GM19239 (cell line): Measurements from ENCODE around the genes P4HB and ARHGDIA.

- RRBS: 72% methylated on average over 3 of the region's 36 CpGs
Observed at GRCh38 chr17:81838629-81839557, 4.0 kb upstream of the PPP1R27 start.

- RRBS: no CpG with 5 or more reads among the region's 28 CpGs
Observed at GRCh38 chr17:81858245-81859033, 1.9 kb downstream of the P4HB start.

DNA sequence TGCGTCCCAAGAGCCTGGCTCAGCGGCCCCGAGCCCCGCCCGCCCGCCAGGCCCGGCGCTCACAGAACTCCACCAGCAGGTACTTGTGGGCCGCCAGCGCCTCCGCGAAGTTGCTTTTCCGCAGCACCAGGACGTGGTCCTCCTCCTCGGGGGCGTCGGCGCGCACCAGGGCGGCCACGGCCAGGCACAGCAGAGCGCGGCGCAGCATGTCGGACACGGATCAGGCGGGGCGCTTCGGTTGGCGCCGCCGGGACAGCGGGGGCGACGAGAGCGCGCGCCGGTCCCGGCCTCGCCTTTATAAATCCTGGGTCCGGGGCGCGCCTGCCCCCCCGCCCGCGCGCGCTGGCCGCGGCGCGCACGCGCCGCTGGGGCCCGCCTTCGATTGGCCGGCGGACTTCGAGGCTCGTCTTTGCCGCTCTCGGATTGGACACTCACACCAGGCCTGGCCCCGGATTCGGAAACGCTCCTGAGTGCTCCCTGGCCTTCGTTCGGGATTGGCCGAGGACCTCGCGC, at the start of gene P4HB:
P4HB (minus strand) TSS at position 272 of the 513 bp plus-strand sequence.
- RRBS: 2% methylated on average over 28 of the region's 72 CpGs

GRCh38 chr17:81871185-81871860, at the start of gene ARHGDIA:
TSS of gene ARHGDIA (minus strand) at chr17:81871337.
- RRBS: 1% methylated on average over 49 of the region's 92 CpGs

DNA sequence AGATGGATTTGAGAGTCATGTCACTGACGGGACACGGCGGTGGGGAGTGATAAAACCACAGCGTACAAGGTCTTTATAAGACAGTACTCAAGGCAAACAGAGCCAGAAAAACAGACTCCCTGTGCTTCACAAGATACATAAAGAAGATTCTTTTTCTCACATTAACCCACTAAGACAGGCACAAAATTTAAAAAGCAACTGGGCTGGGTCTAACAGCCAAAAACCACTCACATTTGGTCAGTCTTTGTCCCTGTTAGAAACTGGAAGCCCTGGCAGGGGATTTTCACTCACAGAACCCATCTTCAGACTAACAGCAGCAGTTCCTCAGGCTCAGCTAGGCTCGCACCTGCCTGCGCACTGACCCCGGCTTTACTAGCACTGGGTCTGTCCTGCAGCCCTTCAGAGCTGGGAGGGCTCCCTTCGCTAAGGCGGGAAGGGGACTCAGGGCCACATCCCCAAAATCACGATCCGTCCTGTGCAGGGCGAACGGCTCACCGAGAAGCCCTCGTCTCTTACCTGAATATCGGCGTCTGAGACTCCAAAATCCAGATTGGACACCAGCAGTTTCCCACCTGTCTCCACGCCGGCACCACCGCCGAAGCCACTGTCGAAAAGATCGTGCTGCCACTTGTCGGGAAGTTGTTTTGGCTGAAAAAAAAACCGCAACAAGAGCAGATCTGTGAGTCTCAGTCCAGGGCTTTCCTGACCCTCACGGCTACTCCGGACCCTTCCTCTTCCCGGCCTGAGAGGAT, 1.0 kb downstream of the ALYREF start:
- RRBS: no CpG with 5 or more reads among the region's 28 CpGs

DNA sequence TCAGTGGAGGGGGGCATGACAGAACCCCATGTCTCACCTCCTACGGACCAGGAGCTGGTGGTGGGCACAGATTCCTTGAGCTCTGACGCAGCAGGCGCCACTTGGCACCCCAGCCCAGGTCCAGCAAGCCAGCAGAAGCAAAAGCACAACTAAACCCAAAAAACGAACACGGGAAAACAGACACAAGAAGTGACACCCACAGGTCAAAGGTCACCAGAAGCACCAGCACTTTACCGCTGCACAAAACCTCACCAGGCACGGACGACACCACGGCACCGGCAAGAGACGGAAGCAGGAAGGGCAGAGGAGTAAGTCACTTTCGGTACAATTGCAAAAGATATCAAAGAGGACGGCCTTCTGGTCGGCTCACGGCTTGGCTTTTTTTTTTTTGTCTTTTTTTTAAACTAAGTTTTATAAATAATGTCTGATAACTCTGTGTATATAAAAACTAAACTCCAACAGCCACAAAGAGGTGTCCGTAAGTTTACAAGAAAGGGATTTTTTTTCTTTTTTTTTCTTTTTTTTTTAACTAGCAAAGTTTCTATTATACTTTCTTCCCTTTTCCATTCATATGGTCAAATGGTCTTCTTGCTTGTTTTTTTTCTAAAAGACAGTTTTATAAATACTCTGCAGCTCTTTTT, 3.3 kb upstream of the SIRT7 start:
- RRBS: no CpG with 5 or more reads among the region's 16 CpGs

GRCh38 chr17:82022541-82022771, 222 bp downstream of the CENPX start:
- RRBS: 1% methylated on average over 16 of the region's 24 CpGs

- RRBS: 16% methylated on average over 25 of the region's 87 CpGs
Observed at GRCh38 chr17:82029754-82030935, 1.3 kb upstream of the RAC3 start.

GRCh38 chr17:82036074-82037161, 1.1 kb downstream of the DCXR start:
- RRBS: 5% methylated on average over 5 of the region's 43 CpGs

DNA sequence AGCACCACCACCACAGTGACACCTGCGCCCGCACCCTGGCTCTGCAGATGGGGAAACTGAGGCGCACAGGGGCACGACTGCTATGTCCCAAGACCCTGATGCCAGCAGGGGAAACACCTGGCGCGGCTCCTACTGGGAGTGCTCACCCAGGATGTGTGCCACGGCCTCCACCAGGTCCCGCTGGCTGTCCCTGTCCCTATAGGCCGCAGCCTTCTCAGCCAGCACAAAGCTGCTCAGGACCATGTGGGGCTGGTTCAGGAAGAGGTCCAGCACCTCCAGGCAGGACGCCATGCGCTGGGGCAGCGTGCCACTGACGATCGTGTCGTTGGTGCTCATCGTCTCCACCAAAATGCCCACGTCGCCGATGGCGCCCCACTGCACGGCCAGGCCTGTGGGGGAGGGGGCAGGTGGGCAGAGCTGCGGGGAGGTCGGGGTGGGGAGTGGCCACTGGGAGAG, 15.9 kb upstream of the DUS1L start:
- RRBS: no CpG with 5 or more reads among the region's 23 CpGs

GRCh38 chr17:82092195-82093151, 5.6 kb downstream of the FASN start:
- RRBS: 96% methylated on average over 4 of the region's 44 CpGs

DNA sequence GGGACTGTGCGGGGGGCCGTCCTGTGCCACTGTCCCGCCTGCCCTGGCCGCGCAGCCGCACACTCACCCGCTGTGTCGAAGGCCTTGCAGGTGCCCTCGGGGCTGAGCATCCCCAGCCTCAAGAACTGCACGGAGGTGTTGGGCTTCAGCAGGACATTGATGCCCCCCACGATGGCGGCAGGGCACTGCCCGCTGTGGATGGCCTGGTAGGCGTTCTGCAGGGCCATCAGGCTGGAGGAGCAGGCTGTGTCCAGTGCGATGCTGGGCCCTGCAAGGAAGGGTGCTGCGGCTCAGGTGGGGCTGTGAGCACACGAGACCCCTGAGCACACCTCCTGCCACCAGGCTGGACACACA, 4.9 kb downstream of the FASN start:
- RRBS: no CpG with 5 or more reads among the region's 17 CpGs

- RRBS: no CpG with 5 or more reads among the region's 10 CpGs
Observed at GRCh38 chr17:82110222-82110794, 12.3 kb upstream of the FASN start.

DNA sequence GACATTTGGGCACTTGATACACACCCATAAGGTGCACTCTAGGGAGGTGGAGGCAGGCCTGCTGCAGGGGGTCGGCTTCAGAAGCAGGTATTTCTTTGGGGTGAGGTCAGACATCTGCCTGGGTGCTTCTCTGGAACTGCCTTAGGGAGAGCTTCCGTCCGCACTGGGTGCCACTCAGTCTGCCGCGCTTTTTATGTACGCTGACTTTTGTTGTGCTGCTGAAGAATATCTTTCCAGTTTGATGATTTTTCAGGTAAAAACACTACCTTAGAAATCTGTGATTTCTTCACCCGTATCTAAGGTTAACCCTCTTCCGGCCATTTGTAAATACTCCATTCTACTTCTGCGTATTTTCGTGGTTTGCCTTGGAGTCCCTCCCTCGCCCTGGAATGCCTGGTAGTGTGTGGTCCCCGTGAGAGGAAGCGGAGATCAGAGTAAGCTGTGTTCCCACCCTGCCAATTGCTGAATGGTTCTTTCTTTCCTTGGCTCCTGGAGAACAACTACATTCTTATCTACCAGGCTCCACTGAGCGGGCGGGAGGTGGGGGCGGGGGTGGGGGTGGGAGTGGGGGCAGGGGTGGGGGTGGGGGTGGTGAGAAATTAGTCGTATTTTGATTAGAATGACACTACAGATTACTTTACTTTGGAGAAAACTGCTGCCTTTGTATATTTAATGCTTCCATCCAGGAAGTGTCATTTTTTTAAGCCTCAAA, 20.7 kb upstream of the FASN start:
- RRBS: no CpG with 5 or more reads among the region's 17 CpGs

DNA sequence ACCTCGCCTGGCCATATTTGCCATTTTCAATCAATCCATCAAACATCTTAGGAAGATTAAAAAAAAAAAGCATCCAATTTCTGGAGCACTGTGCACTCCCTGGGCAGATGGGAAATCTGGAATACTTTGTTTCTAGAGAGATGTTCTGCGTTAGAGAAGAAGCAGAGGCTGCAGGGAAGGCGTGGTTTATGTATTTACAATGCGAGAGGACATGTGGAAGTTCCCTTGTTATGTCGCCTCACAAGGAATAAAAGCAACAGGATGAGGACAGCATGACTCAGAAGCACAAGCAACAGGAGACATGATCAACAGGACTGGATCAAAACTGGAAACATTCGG, 52.7 kb downstream of the CCDC57 start:
- RRBS: no CpG with 5 or more reads among the region's 6 CpGs

GRCh38 chr17:82217117-82218324, 4.9 kb upstream of the CCDC57 start:
- RRBS: 64% methylated on average over 5 of the region's 39 CpGs

- RRBS: no CpG with 5 or more reads among the region's 68 CpGs
Observed at GRCh38 chr17:82237280-82237985, 8.6 kb downstream of the SLC16A3 start.

DNA sequence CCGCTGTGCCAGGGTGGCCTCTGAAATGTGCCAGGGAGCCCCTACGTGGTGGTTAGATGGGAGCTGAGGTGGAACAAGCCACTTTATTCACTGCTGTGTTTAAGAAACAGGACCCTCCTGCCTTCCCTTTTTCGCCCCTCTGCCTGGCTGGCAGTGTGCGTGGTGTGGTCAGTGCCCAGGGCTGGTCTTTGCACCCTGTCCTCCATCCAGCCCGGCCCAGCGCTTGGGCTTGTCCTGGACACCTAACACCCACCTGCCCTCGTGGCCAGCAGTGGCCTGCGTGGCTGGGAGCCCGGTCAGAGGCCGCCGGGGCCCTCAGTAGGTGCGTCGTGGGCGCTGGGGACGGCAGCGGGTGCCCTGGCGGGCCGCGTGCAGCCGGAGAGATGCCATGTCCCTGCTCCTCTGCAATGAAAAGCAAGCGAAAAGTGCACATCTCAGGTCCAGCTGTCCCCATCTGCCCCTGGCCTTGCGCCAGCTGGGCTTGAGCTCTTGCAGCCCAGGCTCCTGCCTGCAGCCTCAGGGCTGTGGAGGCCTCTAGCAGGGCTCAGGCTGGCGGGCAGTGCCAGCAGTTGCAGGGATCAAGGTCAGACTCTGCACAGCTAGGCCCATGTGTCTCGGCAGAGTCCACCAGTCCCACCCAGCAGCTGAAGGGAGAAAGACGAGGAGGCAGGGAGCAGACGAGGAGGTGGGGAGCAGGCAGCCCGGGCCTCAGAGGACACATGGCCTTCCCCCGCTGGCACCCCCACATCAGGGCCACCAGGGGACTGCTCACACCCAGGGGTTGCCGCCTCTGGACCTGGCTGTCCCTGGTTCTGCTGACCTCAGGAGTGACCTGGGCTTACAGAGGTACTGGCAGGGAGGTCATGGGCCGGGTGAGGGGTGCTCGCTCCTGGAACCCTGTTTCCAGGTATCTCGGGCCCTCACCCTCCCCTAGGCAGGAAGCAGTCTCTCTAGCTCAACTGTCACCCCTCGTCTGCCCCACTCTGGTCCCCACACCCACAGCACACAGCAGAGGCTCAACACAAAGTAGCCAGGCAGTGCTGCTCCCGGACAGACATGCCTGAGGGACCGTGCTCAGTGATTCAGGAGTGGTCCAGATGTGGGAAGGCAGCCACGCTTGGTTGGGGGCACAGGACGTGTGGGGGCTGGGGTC, 11.2 kb downstream of the SLC16A3 start:
- RRBS: 86% methylated on average over 17 of the region's 37 CpGs

- RRBS: 97% methylated on average over 14 of the region's 29 CpGs
Observed at GRCh38 chr17:82249256-82249771, 20.5 kb downstream of the SLC16A3 start.

GRCh38 chr17:82281932-82282468, 8.5 kb upstream of the CSNK1D start:
- RRBS: no CpG with 5 or more reads among the region's 13 CpGs